Tibial nerve (tissue), 3 donors: Measurements from ENCODE around the genes KLHL13, UBE2A and SOWAHD.

GRCh38 chrX:116239914-116240430 is 69.4 kb downstream of the AGTR2 start:
- PRO-cap = no peak
- RAMPAGE, long total RNA, 3 experiments = no peak in any of the 3 experiments

GRCh38 chrX:116435316-116435671 is 1.1 kb upstream of the SLC6A14 start:
- PRO-cap = no peak
- RAMPAGE, long total RNA, 3 experiments = no peak in any of the 3 experiments

DNA sequence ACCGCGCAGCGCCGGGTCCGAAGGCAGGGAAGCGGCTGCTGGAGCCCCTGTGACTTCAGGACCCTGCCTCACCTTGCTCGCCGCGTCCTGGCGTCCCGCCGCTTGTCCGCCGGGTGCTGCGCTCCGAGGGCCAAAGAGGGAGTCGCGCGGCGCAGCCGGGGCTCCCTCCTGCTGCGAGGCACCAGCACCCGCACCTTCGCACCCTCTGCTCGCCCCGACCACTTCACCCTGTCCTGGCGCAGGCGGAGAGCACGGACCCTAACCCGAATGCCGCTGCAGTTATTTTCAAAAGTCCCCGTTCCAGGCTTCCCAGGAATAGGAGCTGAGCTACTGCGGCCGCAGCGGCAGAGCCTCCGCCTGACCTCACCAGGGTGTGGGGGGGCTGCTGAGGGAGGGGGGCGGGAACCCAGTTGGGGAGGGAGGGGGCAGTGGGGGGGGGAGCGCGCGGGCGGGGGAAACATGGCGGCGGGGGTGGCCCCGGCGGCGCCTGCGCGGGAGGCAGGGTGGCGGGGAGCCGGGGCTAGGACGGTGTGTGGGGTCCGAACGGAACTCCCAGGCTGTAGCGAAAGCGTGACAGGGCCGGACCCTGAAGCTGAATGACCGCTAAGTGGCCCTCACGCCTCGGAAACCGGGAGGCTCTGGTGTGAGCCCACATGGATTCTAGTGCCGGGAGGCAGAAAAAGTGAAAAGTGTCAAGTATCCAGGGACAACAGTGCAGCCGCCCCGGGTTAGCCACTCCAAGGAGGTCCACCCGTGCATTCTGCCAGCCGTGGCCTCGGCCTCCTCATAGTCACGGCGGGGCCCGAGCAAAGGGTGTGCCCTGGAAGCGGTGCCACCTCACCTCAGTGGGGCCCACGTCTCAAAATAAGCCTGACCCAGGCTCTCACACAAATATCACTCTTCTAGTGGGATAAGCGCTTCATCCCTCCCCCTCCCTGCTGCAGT is at the start of gene KLHL13:
KLHL13 (minus strand) TSS at position 375 of the 945 bp plus-strand sequence.
- PRO-cap = bidirectional peak, plus-strand start at position 486 of the sequence, minus-strand start at position 365 of the sequence
- RAMPAGE, long total RNA, 3 experiments = start-site peak on the minus strand in 3 of 3 experiments, centred at positions 366 to 367 of the sequence, 18 to 66 reads per replicate

DNA sequence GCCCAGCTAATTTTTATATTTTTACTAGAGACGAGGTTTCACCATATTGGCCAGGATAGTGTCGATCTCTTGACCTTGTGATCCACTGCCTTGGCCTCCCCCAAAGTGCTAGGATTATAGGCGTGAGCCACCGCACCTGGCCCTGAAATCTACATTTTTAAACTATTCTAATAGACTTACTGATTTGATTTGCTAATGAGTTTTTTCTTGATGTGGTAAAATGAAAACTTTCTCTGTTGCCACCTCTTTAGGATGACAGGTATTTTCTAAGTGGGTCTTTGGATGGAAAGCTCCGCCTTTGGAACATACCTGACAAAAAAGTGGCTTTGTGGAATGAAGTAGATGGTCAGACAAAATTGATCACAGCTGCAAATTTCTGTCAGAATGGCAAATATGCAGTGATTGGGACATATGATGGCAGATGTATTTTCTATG is 54.5 kb upstream of the DOCK11 start:
- PRO-cap = no peak
- RAMPAGE, long total RNA, 3 experiments = no peak in any of the 3 experiments

- PRO-cap = no peak
- RAMPAGE, long total RNA, 3 experiments = no peak in any of the 3 experiments
Measured at GRCh38 chrX:118718540-118719126, 8.8 kb upstream of the IL13RA1 start.

GRCh38 chrX:118974799-118975809 is 686 bp downstream of the LONRF3 start:
- PRO-cap = no peak
- RAMPAGE, long total RNA, 3 experiments = start-site peak on the plus strand in 1 of 3 experiments, at chrX:118975355-118975455 at its widest, 21 reads per replicate

- PRO-cap = no peak
- RAMPAGE, long total RNA, 3 experiments = no peak in any of the 3 experiments
Measured at GRCh38 chrX:118989215-118989920, 14.9 kb downstream of the LONRF3 start.

DNA sequence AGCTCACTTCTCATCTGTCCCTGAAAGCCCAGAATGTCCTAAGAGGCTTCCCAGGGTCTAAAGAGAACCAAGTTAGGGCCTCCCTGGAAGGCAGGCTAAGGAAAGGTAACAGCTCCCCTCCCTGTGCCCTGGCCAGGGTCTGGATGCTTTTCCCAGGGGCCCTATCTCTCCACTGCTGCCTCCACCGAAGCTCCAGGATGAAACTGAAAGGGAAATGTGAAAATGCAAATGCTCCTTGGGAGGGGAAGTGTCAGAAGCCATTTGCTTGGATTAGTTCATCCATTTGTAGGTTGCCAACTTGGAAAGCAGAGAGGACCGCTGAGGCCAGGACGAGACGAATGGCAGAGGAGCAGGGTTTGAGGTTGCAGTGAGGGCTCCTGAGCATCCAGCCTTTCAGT is 46.0 kb upstream of the PGRMC1 start:
- PRO-cap = no peak
- RAMPAGE, long total RNA, 3 experiments = no peak in any of the 3 experiments

- PRO-cap = no peak
- RAMPAGE, long total RNA, 3 experiments = no peak in any of the 3 experiments
Measured at GRCh38 chrX:119273199-119274065, 37.3 kb downstream of the PGRMC1 start.

GRCh38 chrX:119363465-119363829 is 35.7 kb upstream of the SLC25A43 start:
- PRO-cap = no peak
- RAMPAGE, long total RNA, 3 experiments = no peak in any of the 3 experiments

- PRO-cap = no peak
- RAMPAGE, long total RNA, 3 experiments = no peak in any of the 3 experiments
Measured at GRCh38 chrX:119467321-119467898, 834 bp upstream of the SLC25A5 start.

DNA sequence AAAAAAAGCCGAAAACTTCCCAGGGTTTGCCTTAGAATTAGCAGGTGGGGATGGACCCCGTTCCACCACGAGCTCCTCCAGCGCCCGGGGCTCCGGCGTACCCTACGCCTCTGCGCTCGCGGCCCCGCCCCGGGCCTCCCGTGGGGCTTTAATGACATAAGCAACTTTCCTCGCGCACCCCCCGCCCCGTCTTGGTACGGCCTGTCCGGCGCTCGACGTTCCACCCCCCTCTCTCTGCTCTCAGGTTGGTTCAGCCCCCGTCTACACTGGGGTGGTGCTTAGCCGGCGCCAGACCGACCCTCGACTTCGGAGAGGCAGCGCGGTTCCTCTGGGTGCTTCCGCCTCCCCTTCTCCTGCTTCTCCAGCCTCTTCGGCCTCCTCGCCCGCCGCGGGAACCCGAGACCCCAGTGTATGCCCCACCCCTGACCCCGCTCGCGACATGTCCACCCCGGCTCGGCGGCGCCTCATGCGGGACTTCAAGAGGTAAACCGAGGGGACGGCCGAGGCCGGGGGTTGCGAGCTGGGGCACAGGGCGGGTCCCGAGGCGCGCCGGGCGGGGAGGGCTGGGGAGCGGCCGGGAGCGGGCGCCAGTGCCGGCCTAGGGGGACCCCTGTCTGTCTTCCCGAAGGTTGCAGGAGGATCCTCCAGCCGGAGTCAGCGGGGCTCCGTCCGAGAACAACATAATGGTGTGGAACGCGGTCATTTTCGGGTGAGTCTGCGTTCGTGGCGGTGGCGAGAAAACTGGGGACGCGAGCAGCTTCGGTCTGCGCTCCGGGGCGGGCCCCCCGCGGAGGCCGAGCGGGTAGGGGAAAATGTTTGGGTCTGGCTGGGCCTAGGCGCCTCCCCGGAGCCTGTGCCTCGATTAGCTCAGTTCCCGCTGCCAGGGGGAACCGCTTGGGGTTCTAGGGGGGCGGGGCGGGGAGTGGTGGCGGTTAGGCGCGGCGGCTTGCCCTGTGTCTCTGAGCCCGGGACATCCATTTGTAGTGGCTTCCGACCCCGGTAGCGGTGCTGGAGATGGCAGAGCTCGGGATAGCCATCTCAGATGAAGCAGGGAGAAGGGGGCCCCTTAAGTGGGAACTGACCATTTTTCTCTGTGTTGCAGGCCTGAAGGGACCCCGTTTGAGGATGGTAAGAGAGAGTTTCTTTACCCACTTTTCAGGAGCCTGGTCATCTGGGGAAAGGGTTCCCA is at the start of gene UBE2A:
UBE2A (plus strand) TSS at position 291 of the 1,189 bp plus-strand sequence.
- PRO-cap = bidirectional peak, plus-strand start at position 296 of the sequence, minus-strand start at position 137 of the sequence
- RAMPAGE, long total RNA, 3 experiments = start-site peak on the plus strand in 1 of 3 experiments, centred at positions 282 to 614 of the sequence, 21 to 45 reads per replicate

- PRO-cap = no peak
- RAMPAGE, long total RNA, 3 experiments = no peak in any of the 3 experiments
Measured at GRCh38 chrX:119604608-119605214, 30.3 kb downstream of the UBE2A start.

DNA sequence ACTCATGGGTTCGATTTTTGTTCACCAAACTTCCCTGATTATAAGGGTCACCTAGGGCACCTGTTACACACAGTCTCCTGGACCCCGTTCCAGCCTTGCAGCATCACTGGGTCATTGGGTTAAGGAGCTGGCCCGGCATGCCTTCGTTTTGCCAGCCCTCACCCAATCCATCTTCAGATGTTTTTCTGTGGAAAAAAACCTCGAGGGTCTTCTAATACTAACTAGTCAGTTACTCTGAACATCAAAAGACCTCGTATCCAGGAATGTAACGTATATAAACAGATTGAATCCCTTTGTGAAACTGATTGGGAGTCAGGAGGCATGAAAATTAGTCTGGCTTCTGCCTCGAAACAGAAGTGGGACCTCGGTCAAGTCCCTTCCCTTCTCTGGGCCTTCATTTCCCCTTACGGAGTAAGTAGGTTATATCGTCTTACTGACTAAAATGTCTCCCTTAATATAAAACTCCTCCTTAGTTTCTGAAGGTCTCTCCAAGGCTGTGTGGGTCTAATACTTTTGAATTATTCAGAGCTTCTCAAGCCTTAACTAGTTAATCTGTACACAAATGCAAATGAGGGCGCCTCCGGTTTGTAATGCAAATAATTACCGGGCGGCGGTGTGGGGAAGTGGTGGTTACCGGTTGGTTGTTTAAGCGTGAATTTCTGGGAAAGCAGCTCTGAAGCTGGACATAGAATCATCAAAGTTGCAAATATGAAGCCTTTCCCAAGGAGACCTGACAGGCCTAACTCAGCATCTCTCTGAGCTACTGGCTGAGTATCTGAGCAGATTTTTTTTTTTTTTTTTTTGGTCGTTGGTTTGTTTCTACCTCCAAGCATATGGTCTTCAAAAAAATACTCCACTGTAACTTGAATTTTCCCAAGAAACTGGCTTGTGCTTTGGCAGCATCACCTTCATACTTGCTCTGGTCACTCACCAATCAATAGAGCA is 43.3 kb downstream of the UBE2A start:
- PRO-cap = no peak
- RAMPAGE, long total RNA, 3 experiments = no peak in any of the 3 experiments

DNA sequence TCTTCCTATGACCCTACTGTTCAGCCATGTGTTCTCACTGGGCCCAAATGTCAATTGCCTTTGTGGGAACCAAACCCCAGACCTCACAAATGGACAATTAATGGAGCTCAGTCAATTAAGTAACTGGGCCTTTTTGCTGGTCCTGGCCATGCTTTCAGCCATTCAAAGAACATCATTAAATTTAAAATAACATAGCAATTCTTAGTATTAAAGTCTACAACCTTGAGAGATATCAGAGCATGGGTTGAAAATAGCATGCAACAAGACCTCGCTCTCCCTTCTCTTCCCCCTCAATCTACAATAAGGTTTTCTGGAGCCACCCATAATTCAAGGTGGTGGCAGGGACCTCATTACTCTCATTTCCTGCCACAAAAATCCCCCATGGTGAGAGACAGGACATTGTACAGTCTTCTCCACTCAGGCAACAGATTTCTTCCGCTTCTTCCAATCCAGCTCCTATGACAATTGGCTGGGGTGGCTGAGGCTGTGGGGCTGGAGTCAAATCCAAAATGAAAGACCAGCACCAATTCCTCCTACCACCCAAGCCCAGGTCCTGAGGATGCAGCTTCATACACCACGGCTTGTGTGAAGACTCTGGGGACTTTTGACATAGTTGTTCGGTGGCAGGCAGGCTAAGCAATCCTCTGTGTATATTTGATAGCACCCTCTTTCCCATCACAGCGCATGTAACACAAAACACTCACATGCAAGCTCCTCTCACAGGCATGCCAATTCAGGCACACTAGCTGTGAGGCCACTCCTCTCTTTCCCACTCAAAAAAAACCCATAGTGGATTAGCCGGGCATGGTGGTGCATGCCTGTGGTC is 46.5 kb downstream of the SEPTIN6 start:
- PRO-cap = no peak
- RAMPAGE, long total RNA, 3 experiments = no peak in any of the 3 experiments

DNA sequence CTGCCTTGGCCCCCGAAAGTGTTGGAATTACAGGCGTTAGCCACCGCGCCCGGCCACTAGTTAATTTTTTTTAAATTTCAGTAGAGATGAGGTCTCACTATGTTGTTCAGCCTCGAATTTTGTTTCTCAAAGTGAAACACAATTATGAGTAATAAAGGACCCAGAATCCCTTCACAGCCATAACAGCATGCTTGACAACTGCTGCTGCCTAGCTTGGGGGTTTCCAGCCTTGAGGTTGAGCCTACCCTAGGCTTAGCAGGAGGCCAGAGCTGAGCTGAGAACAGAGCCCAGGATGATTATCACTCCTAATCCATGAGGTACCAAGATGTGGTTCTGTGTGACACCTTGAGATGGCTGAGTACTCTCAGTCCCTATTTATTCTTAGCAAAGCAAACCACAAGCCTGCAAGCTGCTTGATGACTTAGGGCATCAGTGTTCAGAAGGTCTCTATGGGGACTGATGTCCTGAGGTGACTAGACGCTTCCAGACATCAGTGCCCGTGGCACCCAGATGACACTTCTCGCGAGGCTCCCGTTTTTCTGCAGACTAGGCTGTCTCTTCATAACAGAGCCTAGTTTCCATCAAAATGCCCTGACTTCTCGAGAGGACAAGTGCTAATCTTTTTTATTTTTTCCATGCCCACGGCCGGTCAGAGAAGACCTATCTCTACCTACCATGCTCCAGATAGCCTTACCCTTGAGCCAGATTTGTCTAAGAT is 44.9 kb downstream of the SEPTIN6 start:
- PRO-cap = no peak
- RAMPAGE, long total RNA, 3 experiments = no peak in any of the 3 experiments

DNA sequence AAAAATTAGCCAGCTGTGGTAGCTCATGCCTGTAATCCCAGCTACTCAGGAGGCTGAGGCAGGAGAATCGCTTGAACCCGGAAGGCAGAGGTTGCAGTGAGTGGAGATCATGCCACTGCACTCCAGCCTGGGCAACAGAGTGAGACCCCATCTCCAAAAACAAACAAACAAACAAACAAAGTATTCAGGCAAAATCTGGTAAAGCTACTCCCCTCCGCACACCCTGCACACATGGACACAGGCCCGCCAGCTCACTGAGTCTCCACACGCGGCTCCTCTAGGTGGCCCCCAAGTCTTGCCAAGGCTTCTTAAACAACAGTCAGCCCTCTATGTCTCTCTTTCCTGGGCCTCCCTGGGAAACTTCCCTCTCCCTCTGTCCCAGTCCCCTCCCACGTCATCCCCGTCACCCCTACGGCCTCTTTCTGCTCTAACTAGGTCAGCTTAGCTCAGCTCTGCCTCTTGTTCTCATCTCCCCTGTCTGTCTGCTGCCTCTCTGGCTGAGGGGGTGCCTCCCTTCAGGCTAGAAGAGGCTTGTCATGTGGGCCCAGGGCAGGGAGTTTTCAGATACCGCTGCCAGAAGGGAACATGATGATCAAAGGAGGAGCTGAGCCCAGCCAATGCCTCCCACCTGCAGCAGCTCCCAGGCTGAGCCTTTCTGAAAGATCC is 38.9 kb downstream of the SEPTIN6 start:
- PRO-cap = no peak
- RAMPAGE, long total RNA, 3 experiments = no peak in any of the 3 experiments

DNA sequence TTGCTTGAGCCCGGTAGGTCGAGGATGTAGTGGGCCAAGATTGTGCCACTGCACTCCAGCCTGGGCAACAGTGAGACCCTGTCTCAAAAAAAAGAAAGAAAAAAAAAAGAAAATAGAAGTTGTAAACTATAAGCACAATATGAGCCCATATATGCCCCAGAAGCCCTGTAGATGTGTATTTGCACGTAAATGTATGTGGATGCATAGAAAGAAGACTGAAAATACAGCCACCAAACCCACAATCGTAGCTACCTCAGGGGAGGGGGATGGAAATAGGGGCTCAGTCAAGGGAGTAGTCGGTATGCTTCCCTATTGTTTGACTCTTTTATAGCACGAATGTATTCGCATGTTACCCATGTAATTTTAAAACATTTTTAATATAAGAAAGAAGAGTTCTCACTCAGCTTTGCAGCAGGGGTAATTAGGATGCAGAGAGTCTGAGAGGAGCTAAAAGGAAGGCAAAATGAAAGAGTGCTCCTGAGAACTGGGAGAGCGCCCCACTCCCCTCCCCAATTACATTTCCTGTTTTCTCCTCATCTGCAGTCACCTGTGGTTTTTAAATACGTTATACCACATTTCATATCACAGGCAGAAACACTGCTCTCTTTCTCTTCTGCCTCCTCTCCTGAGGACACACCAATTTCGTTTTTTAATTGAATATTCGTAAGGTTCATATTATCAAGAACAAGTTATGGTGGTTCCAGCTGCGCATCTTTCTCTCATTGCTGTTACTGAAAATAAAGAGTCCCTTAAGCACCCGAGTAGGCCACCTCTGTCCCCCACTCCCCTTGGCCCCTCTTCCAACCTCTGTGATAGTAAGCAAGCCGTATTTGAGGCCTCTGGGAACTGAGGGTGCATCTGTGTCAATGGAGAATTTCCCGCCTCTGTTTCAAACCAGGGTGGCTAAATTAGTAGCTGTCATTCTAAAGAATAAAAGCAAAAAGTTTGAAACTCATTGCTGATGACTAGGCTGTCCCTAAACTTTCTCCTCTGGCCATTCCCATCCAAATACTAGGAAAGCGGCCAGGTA is 10.7 kb downstream of the SEPTIN6 start:
- PRO-cap = no peak
- RAMPAGE, long total RNA, 3 experiments = no peak in any of the 3 experiments

- PRO-cap = no peak
- RAMPAGE, long total RNA, 3 experiments = no peak in any of the 3 experiments
Measured at GRCh38 chrX:119691727-119693007, 801 bp downstream of the SEPTIN6 start.

GRCh38 chrX:119757680-119758652 is at the start of gene SOWAHD:
Gene SOWAHD, plus strand, starts transcription at chrX:119758588.
- PRO-cap = no peak
- RAMPAGE, long total RNA, 3 experiments = no peak in any of the 3 experiments